ENCODE data around the genes MGLL, KBTBD12 and EEFSEC.

DNA sequence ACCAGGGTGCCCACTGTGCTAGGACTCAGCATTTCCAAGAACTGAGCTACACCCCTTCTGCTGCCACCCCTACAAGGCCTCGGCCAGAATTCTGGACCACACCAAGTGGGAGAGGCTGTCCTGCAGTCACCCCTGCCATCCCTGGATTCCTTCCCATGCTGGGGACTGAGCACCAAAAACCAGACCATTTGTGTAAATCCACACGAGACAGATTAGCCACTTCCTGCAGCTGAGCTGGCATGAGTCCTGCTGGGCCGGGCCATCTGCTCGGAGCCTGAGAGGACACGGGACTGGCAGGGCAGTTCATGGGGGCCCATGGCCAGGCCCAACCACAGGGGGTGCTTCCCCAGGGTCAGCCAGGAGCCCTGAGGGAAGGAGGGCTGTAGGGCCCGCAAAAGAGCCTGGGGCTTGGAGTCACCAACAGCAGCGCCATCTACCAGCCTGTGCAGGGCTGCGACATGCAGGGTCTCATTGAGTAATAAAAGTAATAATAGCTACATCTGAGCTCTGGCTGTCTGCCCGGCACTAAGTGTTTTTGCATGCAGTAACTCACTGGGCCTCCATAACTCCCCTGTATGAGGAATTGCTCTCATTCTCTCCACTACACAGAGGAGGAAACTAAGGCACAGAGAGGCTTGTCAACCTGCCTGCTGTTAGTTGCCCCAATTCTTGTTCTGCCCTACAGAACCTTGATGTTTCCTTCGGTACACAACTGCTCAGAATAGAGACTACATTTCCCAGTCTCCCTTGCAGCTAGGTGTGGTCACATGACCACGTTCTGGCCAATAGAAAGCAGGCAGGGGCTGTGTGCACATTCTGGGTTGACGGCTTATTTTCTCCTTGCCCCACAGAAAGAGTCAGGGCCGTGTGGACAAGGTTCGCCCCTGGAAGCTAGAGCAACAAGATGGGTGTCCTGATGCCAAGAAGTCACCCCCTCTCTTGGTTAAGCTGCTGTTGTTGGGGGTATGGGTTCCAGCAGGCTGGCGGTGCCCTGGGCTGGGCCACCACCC lies 24.4 kb downstream of the ABTB1 start:
- RRBS, result no CpG with 5 or more reads among the region's 15 CpGs

DNA sequence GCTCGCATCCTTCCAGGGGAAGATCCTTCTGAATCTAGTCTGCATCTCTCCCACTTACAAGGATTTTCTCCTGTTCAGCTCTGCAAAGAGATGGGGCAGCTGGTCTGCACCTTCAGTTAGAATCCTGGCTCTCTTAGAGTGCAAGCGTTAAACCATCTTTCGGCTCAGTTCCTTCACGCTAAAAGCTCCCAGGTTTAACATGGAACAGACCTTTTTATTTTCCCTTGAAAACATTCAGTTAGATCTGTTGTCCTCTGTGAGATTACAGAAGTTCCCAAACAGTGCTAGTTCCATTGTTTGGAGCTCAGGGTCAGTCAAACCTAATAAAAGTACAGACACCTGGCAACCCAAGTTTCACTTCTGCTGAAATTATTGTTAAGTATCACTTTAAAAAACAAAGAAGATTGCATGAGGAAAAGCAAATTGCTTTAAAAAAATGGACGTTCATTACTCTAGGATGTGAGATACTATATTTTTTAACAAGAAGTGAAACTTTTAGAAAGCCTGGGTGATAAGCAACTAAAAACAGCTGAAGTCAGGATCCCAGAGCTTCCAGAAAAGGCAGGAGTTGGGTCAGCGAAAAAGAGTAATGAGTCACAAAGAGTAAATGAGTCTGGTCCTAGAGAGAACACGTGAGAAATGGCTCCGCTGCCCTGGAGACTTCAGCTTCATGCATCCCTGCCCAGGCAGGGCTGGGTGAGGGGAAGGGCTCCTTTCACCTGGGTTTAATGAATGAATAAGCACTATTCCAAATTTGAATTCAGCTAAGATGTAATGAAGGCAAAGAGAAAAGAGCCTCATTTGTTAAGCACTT lies 63.3 kb downstream of the ABTB1 start:
- RRBS, result no CpG with 5 or more reads among the region's 8 CpGs

DNA sequence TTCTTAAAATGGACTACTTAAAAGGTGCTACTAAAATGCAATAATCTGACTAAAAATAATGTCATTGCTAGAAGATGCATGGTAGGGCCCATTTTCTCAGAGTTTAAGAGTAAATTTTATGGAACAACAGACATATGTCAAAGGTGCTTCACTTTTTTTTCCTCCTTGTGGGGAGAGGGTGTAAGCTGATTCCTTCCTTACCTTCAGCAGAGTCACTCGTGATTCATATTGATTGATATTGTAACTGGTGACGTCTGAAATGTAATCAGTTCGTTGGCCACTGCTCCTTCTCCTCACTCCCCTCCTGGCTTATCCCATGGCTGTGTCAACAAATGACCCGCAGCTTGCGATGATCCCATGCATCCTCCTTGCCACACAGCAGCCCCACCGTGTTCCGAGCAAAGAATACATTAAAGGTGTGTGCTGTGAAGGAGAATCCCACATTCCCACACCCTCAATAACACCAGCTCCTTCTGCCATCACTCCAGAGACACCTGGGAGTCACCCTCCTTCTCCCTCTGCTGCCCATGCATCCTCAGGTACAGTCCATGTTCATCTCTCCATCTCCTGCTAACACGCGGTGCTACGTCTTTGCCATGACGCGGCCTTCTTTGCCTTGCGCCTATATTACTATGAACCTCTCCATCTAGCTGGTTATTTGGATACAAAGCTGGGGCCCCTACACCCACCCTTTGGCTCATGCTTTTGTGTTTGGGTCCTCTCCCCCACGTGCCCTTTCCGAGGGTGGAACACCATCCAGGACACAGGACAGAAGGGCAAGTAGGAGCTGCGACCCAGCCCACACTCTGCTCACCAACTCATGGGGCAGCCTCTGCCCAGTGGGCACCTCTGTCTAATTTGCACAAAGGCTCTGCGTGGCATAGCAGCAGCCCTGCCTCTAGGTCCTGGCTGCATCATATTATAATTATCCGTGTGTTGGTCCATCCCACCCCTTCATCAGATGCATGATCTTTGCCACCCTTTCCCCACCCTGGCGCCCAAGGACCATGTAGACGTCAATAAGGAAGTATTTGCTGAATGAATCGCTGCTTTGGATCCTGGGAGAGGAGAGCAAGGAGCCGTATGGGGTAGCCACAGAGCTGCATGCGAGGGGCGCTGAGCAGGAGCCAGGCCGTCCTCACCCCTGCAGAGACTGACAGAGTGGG lies 7.0 kb downstream of the MGLL start:
- RRBS, result no CpG with 5 or more reads among the region's 25 CpGs

DNA sequence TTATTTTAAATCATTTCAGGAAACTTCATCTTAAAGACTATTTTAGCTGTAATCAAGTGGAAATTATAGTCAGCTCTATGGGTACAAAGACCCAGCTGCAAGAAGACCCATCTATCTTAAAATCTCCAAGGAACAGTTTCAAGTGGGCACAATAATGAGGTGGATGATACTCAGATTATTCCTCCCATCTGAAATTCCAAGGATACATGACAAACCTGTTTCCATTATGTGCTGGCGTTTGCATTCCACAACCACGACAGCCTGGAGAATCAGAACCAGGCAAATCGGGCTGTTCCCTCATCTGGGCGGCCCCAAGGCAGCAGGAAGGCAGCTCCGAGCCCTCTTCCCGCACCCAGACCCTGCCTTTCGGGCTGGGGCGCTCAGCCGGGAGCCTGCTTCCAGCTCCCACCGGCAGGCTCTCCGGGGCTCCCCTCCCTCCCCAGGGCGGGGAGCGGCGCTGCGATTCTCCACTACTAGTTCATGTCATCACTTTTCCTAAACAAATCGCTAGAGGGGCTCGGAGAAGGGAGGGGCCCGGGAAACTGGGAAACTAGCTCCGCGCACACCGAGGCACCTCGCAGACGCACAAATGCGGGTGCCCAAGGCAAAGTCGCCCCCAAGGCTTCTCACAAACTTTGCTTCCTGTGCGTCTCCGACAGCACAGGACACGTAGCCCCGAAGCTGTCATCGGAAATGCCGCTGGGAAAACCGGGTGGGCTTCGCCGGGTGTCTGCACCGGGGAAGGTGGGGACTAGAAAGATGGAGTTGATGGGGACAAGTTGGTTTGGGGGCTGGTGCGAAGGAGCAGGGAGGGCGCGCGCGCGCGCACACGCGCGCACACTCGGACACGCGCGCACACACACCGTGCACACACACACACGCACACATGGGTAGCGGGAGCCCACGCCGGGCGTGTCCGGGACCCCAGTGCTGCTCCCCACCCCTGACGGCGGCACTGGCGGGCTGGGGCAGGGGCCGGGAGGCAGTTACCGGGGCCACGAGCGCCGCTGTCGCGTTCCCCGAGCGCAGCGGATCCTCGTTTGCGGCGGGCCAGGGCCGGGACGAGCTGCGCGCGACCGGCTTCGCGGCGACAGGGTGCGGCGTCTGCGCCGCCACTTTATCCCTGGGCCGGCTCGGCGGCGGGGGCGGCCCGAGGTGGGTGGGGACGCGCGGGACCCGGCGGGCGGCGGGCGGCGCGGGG lies at the start of gene MGLL:
MGLL (minus strand) TSS at position 422 of the 1,201 bp plus-strand sequence.
- RRBS, result 2% methylated on average over 40 of the region's 101 CpGs

GRCh38 chr3:127914995-127916105 lies at the start of gene KBTBD12:
Gene KBTBD12, plus strand, starts transcription at chr3:127915232.
- RRBS, result 22% methylated on average over 14 of the region's 78 CpGs

DNA sequence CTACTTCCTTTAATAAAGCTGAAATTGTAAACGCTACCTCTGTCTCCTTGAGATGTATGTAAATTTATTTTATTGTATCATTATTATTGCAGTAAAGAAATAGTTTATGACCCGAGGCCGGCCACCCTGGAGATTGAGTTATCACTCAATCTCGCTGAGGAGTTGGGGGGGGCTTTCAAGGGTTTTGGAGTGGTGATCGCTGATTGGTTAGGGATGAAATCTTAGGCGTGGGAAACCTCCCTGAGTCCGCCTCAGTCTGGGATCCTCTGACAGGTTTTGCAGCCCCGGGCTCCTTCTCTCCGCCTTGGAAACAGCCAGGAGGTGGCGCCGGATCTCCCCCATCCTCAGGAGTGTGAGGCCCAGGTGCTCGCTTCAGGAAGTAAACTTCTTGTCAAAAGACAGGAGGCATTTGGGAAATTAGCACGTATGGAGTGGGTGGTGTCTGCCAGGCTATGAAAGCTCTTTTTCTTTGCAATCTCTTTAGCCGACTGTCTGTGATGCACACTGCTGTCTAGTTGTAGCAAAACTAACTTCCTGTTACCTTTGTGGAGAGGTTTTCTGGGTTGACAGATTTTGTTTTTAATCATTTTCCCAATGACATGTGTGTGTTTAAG lies 41.1 kb upstream of the SEC61A1 start:
- RRBS, result 17% methylated on average over 3 of the region's 14 CpGs

GRCh38 chr3:128153066-128154240 lies at the start of gene EEFSEC:
Gene EEFSEC, plus strand, starts transcription at chr3:128153481.
- RRBS, result 2% methylated on average over 12 of the region's 101 CpGs

DNA sequence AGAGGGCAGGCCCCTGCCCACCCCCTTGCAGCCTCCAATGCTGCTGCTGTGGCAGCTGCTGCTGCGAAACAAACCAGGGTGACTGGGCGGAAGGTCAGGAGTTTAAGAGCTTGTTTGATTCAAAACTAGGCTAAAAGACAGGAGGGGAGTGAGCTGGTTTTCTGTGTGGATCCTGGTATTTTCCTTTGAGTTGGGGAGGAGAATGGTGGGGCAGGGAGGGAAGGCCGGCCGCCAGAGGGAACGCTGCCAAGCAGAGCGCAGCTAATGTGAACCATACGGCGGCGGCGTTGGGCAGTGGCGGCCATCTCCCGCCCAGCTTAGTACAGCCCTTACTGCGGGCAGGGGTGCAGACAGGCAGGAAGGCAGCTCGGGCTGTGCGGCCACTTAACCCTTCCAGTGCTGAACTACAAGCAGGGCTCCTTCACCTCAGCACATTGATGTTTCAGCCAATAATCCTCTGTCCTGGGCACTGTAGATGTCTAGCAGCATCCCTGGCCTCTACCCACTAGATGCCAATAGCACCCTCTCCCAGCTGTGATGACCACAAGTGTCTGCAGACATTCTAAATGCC lies 125.7 kb downstream of the EEFSEC start:
- RRBS, result no CpG with 5 or more reads among the region's 15 CpGs

DNA sequence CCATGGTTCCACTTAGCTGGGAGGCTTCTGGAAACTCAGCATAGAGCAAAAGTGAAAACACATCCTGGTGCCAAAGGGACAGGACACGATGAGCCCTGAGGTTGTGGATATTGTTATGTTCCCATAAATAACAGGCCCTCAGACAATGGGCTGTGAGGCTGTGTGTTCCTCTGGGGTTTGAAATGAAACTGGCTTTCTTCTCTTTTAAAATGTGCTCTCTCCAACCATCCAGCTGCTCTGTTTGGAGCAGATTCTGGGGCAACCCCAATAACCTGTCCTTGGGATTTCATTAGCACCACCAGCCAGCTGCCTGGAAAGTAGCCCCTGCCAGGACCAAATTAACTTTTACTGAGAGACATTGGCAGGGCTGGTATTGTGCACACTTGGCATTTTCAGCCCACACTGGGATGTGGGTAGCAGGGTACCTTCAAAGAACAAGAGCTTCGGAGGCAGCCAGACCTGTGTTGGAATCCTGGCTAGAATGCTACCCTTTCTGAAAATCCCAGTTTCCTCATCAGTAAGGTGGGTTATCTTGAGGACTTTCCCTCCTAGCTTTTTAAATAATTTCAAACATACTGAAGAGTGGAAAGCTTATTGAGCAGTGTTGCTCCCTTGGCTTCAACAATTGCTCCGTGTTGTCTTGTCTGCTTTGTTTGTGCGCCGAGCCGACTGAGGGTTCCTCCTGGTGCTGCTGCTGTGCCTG lies 97.4 kb downstream of the DNAJB8 start:
- RRBS, result no CpG with 5 or more reads among the region's 6 CpGs

DNA sequence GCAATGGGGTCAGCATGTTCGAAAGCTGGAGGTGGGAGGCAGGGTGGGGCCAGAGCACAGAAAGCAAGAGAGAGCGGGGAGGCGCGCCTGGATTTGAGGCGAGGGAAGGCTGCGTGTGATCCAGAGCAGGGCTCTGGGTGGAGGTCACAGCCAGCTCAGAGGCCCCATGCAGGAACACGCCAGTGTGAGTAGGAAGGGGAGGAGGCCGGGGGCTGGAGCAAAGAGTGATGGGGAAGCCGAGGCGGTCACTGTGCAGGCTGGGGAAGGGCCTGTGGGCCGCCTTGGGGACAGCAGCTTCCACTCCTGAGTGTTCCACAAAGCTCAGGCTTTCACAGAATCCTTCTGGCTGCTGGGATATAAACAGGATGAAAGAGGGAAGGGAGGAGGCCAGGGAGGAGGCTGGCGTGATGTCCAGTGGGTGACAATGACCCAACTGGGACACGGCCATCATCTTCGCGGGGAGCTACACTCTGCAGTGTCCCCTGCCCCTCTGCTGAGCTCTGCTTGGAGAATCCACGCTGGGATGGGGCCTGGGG lies 8.6 kb downstream of the DNAJB8 start:
- RRBS, result no CpG with 5 or more reads among the region's 16 CpGs

DNA sequence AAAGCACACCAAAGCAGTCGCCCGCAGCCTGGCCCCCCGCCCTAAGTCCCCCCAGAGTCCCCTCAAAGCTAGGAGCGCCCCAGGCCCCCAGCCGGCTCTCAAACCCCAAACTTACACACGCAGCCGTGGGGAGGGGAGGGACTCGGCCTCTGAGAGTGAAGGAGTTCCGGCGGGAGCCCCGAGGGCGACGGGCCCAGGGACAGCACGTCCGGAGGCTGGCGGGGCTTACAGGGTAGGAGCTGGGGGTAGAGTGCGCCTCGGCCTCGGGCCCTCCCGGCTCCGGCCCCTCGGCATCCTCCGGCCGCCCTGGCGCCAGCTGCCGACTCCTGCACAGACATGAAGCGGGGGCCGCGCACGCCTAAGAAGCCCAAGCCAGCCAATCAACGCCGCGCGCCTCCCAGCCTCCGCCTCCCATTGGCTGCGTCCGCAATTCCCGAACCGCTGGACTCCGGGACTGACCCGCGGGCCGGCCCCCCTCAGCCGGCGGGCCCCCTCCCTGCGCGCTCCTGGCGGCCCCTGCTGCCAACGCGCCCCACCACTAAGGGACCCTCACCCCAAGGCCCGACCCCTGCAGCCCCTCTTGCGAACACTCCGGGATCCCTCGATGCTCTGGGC lies 5.3 kb downstream of the GATA2 start:
- RRBS, result 2% methylated on average over 25 of the region's 54 CpGs

DNA sequence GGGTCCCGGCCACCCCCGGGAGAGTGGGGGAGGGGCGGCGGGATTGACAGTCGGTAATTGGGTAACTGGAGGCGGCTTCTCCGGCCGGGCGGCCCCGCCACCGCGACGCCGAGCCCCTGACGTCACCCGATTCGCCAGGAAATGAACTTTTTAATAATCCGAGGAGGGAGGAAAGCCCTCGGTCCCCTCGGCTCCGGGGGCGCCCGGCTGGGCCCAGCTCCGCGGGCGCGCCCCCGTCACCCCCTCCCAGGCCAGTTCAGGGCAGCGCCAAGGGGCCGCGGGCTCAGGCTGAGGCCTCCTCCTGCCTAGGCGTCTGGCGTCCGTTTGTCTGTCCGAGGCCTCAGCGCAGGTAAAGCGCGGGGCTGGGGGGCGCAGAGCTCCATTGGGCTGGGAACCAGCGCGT lies 3.9 kb downstream of the GATA2 start:
- RRBS, result 1% methylated on average over 17 of the region's 41 CpGs

GRCh38 chr3:128491334-128491965 lies 1.6 kb downstream of the GATA2 start:
- RRBS, result 8% methylated on average over 14 of the region's 29 CpGs

DNA sequence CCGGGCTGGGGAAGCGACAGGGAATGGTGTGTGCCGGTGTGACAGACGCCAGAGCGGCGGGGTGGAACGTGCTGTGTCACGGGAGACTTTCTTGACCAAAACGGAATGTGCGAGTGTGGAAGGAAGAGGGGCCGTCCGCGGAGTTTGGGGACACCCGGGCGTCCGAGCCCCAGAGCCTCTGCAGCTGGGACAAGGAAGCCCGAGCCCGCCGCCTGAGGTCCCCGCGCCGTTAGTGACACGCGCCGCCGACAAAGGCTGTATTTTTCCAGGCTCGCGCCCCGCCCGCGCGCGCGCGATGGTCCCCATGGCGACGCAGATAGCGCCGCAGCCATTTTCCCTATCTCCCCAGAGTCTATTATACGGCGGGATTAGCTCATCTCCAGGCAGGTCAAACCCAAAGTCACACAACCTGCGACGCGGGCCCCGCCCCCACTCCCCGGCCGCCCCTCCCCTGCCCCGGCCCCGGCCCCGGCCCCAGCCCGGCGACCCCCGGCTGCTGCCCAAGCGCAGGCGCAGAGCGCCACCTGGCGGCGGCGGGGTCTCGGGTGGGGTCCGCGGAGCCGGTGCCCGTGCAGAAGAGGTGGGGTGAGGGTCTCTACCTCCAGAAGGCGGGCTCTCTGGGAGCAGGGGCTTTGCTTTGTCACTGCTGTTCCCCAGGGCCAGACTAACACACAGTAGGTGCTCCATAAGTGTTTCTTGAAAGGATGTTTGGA lies 4.6 kb upstream of the GATA2 start:
- RRBS, result 2% methylated on average over 20 of the region's 65 CpGs

DNA sequence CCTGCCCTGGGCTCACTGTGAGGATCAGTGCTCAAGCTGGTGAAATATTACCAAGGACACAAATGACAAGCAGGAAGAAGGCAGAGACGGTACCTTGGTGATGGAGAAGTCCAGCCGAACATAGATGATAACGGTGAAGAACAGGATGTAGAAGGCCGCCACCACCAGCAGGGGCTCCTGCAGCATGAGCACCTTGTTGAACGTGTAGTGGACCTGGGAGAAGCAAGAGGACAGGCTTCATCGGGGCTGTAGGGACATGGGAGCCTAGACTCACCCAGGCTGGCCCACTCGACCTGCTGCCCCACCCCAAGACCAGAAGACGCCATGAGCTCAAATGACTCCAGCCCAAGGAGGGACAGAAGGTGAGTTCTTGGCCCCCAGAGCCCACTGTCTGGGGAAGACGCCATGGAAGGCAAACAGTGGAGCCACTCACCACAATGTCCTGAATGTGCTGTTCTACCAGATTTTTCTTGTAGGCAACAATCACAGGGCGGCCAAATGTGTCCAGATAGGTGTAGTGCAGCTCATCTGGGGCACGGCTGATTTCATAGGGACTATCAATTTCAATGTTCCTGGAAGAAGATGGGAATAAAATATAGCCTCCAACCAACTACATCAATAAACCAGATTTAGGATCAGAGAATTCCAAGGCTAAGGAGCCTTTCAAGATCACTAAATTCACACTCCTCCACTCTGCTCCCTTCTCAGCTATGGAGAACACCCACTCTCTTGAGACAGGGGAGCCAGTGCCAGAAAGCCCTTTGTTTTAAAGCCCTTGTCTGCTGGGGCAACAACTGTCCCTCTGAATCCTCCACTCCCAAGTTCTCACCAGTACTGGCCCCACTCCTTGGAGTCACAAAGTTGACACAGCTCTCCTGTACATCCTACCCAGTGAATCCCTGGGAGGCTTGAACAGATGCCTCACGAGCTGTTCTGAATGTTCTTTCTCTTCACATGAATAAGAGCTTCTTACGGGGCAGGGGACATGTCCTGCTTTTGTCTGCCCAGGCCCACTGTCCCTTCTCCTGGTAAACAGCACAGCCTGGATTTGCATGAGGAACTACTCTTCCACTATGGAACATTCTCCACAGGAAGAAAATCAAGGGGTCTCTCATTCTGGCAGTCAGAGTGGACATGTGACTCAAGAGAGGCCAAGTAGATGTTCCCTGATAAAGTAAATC lies 24.8 kb downstream of the RPN1 start:
- RRBS, result no CpG with 5 or more reads among the region's 13 CpGs

- RRBS, result no CpG with 5 or more reads among the region's 4 CpGs
Measured at GRCh38 chr3:128750883-128751298, 24.9 kb downstream of the RAB7A start.

DNA sequence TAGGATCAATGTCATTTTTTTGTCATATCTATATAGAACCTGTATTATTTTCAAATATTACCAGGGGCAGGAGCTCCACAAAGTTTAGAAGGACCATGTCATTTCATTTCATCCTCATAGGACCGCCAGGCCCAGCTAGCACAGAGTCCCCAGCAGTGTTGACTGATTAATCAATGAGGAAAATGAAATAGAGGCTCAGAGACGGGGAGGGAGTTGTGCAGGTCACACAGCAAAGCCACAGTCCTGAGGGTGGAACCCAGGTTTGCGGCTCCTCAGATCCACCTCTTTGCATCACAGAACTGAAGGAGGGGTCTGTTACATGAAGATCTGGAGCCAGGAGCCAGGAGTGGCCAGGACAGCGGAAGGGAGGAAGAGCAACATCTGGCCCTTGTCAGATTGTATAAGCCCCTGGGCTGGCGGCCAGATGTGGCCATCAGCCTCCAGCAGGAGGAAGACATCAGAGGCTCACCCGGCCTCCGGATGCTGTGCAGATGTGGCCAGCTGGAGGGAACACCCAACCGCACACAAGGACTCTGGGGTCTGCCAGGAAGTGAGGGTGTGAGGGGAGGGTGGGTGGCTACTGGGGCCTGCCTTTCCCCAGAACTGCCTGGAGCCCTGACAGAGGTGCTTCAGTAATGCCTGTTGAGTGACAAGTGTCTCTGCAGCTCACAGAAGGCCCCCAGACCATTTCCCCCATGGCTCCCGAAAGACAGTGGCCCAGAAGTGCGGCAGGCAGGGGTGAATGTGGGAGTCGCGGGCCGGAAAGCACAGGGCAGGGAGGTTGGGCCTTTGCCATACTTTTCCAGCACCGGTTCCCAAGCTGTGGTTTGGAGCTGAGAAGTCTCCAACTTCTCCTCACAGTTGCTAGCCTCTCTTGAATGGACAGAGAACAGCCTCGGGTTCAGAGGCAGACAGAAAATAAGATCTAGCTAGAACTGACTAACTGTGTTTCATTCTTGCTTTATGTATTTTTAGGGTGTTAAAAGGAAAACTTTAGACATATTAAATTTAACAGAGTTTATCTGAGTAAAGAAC lies 21.3 kb downstream of the EFCC1 start:
- RRBS, result 14% methylated on average over 1 of the region's 15 CpGs

- RRBS, result 3% methylated on average over 34 of the region's 67 CpGs
Measured at GRCh38 chr3:129045667-129046310, 14.8 kb upstream of the GP9 start.

GRCh38 chr3:129165500-129165959 lies 4.7 kb upstream of the ISY1 start:
- RRBS, result no CpG with 5 or more reads among the region's 10 CpGs

DNA sequence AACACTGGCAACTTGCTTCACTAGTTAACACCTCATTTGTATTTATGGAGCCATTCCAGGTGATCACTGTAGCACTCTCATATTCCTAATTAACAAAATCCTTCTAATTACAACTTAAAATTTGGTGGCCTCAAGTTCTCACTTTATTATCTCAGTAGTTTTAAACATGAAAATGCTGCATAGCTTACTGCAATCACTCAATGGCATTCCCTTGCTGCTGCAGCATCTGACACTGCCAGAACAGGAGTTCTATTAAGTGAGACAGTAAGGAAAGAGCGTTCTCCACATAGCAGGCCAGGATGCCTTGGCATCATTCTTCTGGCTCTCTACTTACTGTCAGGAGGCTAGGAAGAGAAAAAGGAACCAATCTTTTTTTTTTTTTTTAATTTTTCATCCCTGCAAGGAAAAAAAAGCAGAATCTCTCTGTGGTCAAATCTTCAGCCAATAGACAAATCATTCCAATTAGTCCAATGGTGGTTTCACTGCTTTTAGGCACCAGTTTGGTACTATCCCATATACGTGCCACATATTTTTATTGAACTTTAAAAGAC lies 3.2 kb downstream of the CNBP start:
- RRBS, result no CpG with 5 or more reads among the region's 2 CpGs

Measured in zone of skin (tissue), 1 donor.